AG09319 (cell line): ENCODE data around the gene CCDC9B.

DNA sequence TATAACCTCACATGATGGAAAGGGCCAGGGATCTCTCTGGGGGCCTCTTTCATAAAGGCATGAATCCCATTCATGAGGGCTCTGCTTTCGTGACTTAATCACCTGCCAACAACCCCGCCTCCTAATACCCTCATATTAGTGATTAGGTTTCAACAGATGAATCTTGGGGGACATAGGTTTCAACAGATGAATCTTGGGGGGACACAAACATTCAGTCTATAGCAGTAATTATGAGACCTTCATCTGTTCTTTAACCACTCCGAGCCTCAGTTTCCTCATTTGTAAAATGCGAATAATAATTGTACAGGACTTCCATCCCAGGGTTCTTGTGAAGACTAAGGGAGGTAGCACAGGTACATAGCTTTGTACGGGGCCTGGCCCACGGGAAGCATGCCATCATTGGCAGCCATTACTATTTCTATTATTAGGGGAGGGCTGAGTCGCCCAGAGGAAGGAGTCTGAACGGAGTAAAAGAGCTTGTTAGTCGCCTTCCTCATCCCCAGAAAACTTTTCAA is 10.3 kb downstream of the PAK6 start:
- RRBS, result no CpG with 5 or more reads among the region's 9 CpGs

GRCh38 chr15:40262916-40263808 is 19.7 kb downstream of the ANKRD63 start:
- RRBS, result no CpG with 5 or more reads among the region's 16 CpGs

- RRBS, result 88% methylated on average over 7 of the region's 25 CpGs
Observed at GRCh38 chr15:40337504-40338264, 3.1 kb downstream of the CCDC9B start.

DNA sequence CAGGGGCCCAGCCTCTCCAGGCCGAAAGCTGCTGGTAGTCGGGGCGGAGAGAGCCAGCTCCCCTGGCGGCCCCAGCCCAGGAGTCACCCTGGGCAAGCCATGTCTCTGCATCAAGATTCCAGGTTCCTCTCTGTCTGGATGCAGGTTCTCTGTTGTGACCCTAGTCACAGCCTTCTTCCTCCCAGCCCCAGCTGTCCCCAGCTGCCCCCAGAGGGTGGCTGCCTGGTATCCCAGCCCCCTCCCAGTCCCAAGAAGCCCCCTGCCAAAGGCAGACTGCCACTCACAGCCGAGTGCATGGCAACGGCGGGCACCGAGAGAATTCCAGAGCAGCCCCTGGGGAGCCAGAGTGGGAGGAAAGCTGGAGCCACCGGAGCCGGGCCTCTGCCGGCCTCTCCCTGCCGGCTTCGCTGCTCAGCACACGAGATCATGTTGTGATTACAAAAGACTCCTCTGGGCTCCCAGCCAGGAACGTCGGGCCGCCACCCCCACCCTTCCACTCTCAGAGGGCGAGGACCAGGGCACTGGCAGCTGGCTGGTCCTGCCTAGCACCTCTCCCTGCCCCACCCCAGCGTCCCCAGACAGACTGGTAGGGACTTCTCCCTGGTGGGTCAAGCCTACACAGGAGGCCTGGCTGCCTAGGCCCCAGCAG is at the start of gene CCDC9B:
TSS of gene CCDC9B (minus strand) at position 416 of the 649 bp plus-strand sequence.
- RRBS, result no CpG with 5 or more reads among the region's 19 CpGs

- RRBS, result no CpG with 5 or more reads among the region's 8 CpGs
Observed at GRCh38 chr15:40345860-40346727, 4.7 kb upstream of the PHGR1 start.

GRCh38 chr15:40357585-40357978 is 437 bp upstream of the DISP2 start:
- RRBS, result 4% methylated on average over 12 of the region's 21 CpGs

DNA sequence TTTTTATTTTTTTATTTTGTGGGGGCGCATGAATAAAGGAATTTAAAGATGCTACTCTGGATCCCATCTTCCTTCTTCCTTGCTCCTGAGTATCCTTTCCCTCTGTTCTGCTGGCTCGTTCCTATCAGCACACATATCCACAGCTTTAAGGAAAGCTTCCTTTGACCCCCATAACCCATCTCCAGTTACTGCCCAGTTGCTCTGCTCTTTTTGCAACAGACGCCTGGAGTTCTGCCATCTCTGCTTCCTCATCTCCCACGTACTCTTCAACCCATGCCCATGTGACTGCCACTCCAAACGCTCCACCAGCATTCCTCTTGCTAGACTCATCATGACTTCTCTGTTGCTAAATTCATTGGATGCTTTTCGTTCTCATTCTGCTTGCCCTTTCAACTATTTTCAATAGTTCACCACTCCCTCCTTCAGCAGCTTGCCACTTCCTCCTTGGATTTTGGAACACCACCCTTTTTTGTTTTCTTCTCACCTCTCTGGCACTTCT is 2.7 kb upstream of the KNSTRN start:
- RRBS, result no CpG with 5 or more reads among the region's 6 CpGs

DNA sequence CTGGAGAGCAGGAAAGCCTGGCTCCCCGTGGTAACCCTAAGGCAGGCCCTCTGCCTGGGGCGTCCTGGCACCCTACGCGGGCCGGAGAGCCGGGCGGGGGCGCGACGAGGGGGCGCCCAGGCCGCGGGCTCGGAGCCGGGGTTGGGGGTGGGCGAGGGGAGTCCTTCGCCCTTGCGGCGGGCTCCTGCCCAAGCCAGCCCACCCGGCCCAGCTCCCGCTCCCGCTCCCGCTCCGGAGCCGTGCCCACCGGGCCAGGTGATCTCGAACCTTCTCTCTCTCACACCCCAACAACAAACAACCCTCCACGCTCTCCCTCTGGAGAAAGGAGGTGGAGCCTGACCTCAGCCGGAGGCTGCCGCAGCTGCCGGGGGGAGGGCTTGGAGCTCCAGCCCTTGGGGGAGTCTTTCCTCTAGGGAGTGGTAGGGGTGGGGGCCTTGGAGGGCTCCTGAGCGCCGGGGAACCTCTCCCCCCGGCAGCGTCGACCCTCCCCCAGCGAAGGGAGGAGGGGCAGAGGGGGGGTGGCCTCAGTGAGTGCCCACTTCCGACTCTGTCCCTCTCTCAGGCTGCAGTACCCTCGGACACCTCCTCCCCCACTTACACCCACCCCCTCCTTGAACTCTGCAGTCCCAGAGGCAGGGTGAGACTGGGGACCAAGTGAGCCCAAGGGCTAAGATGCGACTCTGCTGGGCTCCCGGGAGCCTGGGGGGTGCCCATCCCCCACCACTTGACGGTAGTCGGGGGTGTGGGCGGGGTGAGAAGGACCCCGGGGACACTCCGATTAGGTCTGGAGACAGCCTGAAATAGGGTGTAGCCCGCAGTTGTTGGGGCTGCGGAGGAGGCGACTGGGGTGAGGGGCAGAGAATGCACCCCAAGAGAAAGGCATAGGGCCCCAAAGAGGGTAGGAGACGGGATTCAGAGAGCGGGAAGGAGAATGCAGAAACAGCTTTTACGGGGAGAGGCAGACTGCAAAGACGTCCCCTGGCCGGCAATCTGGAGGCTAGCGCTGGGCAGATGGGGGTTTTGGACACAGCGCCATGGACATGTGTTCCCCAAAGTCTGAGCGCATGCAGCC is 4.4 kb upstream of the BAHD1 start:
- RRBS, result 2% methylated on average over 22 of the region's 57 CpGs

DNA sequence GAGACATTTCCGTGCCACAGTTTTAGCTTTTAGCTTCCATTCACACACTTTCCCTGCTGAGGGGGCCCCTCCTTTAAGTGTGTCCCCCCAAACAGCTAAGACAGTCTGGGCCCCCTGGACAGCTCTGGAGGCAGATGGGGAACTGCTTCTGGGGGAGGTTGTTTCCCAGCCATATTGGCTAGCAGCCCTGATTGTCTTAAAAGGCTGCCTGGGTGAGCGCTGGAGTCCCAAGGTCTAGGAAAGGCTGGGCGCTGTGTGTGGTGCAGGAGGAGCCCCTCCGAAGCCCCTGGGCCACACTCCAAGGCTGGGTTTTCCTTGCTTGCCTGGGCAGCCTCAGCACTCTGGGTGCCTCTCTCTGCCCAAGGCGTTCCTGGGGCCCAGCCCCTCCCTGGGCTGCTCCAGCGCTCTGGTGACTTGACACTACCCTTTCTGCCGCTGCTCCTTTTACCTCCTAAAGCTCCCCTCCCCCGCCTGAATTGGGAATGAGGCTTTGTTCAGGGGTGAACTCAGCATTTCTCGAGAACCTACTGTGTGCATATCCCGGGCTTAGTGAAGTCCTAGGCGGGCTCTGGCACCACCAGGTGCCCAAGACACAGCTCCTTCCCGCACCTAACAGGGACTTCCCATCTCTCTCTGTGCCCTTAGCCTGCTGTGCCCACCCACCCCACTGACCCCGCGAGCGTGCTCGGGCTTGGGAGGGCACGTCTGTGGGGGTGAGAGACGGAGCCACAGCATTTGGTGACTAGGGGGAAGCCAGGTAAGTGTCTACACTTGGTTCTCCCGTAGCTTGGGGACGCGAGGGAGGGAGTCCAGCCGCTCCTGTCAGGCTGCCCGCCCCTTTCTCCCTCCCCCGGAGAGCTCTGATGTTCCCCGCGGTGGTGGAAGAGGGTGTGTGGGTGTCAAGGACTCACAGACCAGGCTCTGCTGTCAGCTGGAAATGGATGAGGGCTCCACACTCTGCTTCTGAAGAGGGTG is 1.3 kb upstream of the BAHD1 start:
- RRBS, result no CpG with 5 or more reads among the region's 26 CpGs

- RRBS, result no CpG with 5 or more reads among the region's 8 CpGs
Observed at GRCh38 chr15:40764604-40765274, 871 bp downstream of the GCHFR start.

- RRBS, result no CpG with 5 or more reads among the region's 8 CpGs
Observed at GRCh38 chr15:40808918-40809584, 1.8 kb upstream of the DNAJC17 start.

DNA sequence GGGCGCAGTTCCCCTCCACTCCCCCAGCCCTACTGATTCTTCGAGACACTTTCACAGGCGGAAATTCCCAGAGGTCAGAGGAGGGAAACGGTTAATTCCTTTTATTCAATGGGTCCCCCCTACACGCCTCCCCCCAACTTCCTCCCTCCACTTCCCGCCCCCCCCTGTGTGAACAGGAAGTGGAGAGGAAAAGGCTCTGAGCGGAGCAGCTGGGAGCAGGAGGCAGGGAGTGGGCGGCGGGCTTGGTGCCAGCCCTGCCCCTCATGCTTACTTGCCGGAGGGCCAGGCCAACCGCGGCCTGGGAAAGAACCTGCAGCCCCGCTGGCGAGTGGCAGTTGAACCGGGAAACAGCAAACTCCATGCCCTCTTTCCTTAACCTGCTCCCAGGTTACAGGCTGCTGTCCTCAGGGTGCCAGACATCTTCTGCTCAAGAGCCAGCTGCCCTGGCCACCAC is 12.7 kb downstream of the VPS18 start:
- RRBS, result 11% methylated on average over 6 of the region's 15 CpGs

GRCh38 chr15:40942365-40943034 is 10.8 kb upstream of the CHAC1 start:
- RRBS, result 15% methylated on average over 3 of the region's 19 CpGs

GRCh38 chr15:40972102-40972842 is 19.0 kb downstream of the CHAC1 start:
- RRBS, result no CpG with 5 or more reads among the region's 4 CpGs

DNA sequence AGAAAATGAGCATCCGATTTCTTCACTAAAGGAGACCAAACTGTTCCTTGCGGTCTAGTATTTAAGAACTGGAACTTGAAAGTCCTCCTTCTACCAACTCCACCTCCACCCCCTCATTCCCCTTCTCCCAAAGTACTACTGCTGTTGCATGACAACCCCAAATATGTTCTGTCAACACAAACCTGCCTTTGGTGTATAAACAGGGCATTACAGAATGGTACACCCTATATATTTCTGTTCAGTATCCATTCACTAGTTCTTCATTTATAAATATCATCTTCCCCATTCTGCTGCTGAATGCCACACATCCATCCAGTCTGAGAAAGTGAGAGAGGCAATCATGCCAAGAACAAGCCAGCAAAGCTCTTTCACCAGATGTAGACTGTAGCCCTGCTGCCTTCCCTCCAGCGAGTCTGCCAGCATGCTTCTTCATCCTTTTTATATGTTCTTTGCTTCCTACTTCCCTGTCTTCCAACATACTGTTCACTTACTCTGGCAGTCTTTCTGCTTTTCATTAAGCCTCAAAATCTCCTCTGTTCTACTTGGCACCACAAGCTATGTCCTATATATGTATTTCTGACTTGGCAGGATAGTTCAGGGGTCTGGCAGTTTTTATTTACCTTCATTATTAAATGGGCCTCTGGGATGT is 48.4 kb downstream of the CHP1 start:
- RRBS, result no CpG with 5 or more reads among the region's 3 CpGs

DNA sequence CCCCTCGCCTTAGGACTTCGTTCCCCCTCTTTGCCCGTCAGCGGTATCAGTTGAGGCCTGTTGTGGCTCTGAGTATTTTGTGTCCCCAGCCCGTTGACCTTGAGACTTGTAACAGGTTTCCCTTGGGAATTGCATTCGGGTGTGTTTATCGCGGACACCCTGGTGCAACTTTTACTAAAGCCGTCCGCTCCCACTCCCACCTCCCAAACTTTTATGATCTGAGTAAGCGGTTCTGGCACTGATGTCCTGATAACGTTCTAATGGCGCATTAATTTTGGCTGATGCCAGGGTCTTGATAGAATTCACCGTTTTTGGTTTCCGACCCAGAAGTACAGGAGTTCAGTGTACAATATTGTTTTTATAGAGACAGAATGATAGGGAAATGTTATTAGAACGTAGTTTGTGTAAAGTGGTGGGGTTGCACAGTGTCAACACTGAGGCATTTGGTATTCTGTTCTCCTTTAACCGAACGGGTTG is 47.9 kb downstream of the OIP5 start:
- RRBS, result no CpG with 5 or more reads among the region's 18 CpGs

- RRBS, result 15% methylated on average over 43 of the region's 131 CpGs
Observed at GRCh38 chr15:41511166-41512437, 2.0 kb downstream of the LTK start.

GRCh38 chr15:41554808-41555007 is 4.3 kb upstream of the TYRO3 start:
- RRBS, result no CpG with 5 or more reads among the region's 3 CpGs

- RRBS, result no CpG with 5 or more reads among the region's 7 CpGs
Observed at GRCh38 chr15:41584643-41585104, 25.7 kb downstream of the TYRO3 start.

- RRBS, result 5% methylated on average over 18 of the region's 72 CpGs
Observed at GRCh38 chr15:41620927-41621740, 62.1 kb downstream of the TYRO3 start.